ENCODE measurements around a stretch of chr5.

DNA sequence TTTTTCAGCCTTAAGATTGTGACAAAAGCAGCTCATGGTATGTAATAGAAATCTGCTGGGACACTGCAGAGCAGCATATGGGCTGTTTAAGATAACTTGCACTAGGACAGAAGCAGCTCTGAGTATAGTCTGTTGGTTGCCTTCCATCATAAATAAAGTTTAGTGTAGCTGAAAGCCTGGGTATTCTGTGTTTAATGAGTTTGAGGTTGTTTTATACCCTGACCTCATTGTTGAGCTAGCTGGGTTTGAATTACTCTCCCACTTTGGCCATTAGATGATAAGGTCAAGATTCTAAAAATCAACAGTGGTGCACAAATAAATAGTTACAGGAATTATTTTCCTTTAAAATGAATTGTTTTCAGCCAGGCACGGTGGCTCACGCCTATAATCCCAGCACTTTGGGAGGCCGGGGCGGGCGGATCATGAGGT is 9.3 kb upstream of the PAIP2 start:
- PRO-cap = no peak

DNA sequence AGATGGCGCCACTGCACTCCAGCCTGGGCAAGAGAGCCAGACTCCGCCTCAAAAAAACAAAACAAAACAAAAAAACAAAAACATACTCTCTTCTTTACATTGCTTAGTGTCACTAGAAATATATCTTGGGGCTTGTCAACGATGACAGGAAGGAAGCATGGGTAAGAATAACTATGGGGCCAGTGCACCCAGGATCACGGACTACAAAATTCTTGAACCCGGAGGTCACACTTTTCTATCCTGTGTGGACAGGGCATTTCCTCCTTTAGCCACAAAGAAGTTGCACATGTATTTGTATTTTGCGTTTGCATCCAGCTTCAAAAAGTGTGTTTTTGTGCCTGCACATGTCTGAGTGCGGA is 716 bp upstream of the PAIP2 start:
- PRO-cap = no peak

DNA sequence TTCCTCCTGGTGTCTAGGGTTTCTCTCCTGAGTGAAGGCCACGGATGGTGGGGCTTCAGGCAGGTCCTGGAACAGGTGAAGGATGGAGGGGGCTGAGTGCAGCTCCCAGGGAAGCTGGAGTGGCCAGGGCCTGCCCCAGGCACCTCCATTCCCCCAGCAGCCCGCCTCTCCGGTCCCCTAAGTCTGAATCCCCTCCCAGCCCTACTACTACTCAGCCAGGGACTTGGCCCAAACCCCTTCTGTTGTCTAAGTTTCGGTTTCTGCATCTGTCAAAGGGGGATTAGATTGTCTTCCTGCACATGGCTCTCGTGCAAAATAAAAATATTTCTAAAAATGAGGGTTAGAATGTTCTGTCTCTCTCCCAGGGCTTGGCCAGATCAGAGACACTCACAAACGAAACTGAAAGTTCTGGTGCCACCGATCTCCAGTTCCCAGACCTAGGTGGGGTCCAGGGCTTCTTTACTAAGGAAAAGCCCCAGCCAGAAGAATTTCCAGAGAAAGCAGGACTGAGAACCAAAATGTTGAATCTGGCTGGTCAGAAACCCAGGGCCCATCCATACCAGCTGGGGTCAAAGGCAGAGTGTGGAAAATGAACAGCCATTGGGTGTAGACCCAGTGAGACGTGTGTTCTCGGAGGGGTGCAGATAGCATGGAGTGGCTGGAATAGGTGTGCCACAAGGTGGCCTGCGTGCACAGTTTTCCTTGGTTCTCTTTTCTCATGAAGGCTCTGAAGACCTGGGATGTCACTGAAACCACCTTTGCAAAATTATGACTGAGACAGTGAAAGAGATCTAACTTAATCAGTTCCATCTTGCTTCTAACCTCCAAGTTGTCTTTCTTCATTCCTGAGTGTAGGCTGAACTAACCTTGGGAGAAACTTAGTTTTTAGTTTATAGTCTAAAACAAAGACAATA is 2.0 kb upstream of the SLC23A1 start:
- PRO-cap = unidirectional peak, plus-strand start at position 403 of the sequence; unidirectional peak, minus-strand start at position 628 of the sequence

DNA sequence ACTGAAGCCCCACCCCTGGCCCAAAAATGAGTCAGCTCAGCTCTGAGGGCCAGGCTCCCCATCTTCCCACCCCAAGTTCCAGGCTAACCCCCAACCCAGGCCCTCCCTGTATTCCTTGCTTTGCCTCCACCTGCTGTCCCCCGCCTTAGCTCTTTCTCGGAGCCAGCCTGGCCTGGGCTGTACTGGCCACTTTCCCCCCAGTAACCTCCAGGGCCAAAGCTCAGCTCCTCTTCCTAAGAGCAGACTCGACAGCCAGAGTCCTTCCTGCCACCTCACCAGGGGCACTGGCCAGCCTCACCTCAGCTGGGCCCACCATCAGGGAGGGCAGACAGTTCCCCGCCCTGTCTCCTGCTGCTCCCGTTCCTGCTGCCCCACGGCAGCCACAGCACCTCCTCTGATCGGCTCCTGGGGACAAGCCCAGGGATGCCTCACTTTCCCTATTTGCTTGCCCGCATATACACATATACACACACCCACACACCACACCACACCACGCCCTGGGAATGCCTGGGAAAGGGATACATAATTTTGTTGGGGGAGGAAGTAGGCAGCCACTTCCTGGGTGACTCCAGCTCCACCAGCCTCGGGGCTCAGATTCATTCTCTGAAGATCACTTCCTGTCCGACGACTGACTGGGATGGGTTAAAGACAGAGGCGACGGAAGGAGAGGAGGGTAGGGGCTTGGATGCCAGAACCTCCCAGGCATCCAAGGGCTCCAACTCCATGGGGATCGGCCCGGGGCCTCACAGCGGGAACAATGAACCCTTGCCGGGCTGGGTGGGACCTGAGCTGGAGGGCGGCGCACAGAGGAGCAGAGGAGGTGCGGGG is 1.8 kb upstream of the MZB1 start:
- PRO-cap = unidirectional peak, plus-strand start at position 613 of the sequence

- PRO-cap = bidirectional peak, plus-strand start at chr5:139458996, minus-strand start at chr5:139458983
Measured at GRCh38 chr5:139458718-139459304, 3.7 kb downstream of the ECSCR start.

GRCh38 chr5:139459305-139459830 is 3.2 kb downstream of the ECSCR start:
- PRO-cap = no peak

- PRO-cap = no peak
Measured at GRCh38 chr5:139574151-139574900, 13.2 kb downstream of the UBE2D2 start.

- PRO-cap = no peak
Measured at GRCh38 chr5:139658341-139658874, 10.3 kb downstream of the CXXC5 start.

GRCh38 chr5:139677746-139678434 is 29.7 kb downstream of the CXXC5 start:
- PRO-cap = bidirectional peak, plus-strand start at chr5:139678001, minus-strand start at chr5:139677893

GRCh38 chr5:139711864-139712237 is 63.7 kb downstream of the CXXC5 start:
- PRO-cap = no peak

- PRO-cap = unidirectional peak, plus-strand start at chr5:139746383
Measured at GRCh38 chr5:139745795-139746836, 49.5 kb upstream of the PSD2 start.

DNA sequence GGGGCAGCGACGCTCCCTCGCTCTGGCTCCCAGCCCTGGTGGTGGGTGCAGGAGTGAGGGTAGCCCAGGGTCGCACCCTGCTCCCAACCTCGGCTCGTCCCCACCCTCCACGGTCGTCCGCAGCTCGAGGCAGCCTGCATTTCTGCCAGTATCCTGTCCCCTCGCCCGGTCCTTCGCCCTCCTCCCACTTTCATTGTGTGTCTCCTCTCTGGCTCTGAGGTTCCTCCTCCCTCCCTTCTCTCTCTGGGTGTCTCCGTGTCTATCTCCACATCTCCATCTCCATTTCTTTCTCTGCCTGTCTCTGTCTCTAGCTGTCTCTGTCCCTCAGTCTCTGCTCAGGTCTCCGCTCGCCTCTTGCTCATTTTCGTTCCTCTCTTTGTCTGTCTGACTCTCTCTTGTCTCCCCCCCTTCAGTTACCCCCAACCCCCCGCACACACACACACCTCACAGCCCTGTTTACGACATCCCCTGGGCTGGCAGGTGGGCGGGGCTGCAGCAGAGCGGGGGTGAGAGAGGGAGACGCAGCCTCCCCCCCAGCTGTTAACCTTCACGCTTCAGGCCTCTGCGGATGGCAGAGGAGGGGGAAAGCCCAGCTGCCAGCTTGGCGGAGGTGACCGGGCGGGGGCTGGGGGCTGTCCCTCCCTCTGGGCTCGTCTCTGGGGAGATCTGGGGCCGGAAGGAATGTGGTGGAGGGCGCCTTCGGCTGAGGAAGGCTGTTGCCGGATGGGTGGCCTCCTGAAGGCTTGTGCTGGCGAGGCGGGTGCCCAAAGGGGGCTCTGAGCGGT is 48.6 kb upstream of the PSD2 start:
- PRO-cap = no peak

- PRO-cap = no peak
Measured at GRCh38 chr5:140011113-140011883, 31.8 kb downstream of the NRG2 start.

GRCh38 chr5:140175367-140176357 is 674 bp downstream of the CYSTM1 start:
- PRO-cap = bidirectional peak, plus-strand start at chr5:140175796, minus-strand start at chr5:140175914

DNA sequence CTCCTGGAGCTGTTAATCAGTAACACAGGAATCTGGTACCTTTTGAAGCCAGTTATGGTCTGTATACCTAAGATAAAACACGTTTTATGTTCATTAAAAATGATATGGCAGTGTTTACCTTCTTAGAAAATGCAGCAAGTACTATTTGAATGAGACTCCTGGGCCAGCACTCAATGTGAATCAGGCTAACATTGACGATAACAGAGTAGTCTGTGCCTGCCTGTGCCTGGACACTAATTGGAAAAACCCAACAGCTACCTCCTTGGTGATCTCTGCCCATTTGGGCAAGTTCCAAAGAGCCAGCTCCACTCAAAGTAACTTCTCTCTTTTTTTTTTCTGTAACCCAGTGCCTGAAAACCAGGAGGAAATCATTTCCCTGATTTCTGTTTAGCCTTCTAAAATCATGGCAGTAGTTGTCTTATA is 44.7 kb downstream of the CYSTM1 start:
- PRO-cap = unidirectional peak, minus-strand start at position 239 of the sequence

DNA sequence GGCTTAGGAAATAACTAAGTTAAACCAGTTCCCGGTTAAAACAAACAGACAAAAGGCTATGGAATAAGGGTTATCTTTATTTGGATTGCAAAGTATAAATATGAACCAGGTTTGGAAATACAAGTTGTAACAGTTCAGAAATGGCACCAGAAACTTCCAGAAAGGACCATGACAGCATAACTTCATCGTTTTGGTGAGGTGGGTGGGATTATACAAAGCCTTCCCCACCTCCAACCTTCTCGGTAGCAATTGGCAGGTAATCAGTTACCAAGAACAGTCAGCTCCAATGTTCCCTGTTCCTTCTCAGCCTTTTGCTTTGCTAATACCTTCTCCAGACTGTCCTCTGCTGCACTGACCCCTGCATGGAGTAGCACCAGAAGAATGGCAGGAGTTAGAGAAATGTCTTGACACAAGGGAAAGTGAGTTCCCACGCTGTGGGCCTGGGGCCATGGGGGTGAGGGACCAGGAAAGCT is 13.6 kb downstream of the HBEGF start:
- PRO-cap = no peak

DNA sequence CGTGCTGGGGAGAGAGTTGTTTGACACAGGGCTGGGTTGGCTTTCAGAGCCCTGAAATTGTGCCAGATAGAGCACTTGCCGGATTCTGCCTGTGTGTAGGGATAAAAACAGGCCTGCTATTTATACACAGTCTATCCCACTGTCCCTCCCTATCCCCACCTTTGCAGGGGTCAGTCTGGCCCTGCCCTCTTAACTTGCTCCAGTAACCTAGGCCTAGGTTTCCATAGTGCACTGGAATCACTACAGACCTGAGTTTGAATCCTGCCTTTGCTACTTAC is 1.0 kb upstream of the HBEGF start:
- PRO-cap = no peak

DNA sequence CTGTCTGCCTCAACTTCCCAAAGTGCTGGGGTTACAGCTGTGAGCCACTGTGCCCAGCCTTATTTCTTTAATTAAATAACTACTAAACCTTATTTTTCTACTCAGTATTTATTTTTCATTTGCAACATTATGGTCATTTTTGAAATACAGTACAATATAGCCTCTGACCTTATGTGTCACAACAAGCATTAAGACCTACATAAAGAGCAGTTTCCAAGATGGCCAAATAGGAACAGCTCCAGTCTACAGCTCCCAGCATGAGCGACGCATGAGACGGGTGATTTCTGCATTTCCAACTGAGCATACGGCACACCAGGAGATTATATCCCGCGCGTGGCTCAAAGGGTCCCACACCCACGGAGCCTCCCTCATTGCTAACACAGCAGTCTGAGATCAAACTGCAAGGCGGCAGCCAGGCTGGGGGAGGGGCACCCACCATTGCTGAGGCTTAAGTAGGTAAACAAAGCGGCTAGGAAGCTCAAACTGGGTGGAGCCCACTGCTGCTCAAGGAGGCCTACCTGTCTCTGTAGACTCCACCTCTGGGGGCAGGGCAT is 50.2 kb downstream of the ANKHD1 start:
- PRO-cap = no peak

DNA sequence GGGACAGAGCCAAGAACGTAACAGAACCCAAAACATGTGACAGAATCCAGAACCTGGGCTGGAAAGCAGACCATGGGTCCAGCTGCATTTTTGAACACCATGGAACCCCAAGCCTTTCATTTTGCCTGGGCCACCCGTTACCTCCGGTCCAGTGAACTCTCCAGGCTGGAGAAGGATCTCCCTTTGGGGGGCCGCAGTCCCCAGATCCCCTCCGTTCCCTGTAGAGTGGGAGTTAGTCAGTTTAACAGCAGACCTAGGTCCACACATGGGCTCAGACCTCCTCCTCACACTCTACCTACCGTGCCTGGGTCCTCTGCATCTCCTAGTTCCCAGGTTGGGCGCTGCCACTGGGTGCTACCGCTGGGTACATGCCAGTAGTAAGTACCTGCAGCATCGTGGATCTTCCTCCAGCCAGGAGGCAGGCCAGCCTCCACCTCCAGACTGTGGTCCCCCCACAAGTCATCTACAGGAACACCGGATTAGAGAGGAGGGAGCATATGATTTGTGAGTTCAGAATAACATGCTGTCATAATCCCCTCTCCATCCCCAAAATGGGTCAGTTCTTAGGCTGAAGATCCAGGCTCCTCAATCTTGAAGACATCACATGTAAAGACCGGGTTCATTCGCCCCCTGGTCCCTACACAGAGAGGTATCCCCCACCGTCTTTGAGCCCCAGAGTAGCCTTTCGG is 801 bp downstream of the APBB3 start:
- PRO-cap = no peak

- PRO-cap = no peak
Measured at GRCh38 chr5:140807170-140808012, 523 bp downstream of the PCDHA4 start.

Data from bile duct (tissue), 1 donor.